Sciatic nerve (tissue), 1 donor: ENCODE measurements around a stretch of chr4.

- PRO-cap: no peak
These were observed 35.5 kb downstream of the TBC1D9 start for GRCh38 chr4:140720505-140721354.

DNA sequence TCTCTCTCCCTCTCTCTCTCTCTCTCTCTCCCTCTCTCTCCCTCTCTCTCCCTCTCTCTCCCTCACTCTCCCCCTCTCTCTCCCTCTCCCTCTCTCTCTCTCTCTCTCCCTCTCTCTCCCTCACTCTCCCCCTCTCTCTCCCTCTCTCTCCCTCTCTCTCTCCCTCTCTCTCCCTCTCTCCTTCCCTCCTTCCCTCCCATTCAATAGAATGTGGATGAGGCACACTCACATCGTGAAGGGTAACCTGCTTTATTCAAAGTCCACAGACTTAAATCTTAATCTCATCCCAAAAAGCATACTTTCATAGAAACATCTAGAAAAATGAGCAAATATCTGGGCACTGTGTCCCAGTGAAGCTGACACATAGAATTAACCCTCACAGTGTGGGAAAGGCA is 54.8 kb upstream of the TBC1D9 start:
- PRO-cap: unidirectional peak, minus-strand start at position 113 of the sequence

- PRO-cap: no peak
These were observed 185.8 kb downstream of the RNF150 start for GRCh38 chr4:140947484-140947826.

DNA sequence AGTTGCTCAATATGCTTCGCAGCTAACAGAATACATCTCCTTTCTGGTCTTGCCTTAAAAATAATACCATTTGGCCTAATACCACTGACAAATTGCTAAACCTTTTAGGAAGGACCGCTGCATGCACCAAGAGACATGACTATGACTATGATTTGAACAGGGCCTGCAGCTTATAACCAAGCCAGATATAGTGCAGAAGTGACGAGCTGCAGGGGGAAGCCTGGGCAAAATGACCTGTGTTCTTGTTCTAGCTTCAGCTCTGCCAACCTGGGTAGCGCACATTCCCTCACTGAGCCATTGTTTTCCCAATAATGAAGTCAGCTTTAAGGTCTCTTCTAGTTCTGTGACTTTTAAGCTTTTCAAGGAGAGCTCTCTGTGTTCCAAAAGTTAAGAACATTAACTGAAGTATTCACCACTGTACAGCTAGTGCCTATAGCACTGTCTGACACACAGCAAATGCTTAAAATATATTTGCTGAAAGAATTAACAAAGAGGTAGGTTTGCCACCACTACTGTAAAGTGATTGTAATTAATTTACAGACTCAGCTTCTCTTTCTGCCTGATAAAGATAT is 130.7 kb downstream of the RNF150 start:
- PRO-cap: no peak

DNA sequence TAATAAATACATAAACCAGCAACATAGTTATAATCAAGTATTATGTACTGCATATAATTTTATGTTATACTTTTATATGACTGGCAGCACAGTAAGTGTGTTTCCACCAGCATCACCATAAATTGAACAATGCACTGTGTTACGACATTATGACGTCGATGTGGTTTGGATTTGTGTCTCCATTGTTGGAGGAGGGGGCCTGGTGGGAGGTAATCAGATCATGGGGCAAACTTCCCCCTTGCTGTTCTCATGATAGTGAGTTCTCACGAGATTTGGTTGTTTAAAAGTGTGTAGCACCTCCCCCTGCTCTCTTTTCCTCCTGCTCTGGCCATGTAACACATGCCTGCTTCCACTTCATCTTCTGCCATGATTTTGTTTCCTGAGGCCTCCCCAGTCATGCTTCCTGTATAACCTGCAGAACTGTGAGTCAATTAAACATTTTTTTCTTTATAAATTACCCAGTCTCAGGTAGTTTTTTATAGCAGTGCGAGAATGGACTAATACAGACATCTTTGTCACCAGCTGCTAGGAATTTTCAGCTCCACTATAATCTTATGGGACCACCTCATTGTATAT is 21.6 kb downstream of the IL15 start:
- PRO-cap: no peak

DNA sequence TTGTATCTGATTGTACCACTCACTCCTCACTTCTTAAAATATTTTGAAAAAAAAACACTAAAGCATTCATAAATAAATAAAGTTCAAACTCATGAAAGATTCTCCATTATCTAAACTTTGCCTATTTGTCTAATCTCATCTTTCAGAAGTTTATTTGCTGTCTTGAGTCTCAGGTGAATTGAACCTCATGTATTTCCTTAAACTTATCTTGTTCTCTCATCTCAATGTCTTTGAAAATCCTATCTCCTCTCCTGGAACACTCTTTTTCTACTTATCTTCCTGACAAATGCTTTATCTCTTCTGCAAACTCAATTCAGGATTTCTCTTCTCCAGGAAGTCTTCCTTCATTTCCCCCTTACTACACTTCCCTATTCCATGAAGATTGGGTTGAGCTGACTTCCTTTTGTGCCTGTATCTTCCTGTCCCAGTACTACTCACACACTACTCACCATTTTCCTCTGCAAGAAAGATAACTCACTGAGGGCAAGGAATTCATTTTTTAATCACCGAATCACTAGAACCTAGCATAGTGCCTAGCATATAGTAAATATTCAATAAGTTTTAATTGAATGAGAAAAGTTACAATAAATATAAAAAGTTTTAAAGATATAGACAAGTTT is 489.0 kb downstream of the IL15 start:
- PRO-cap: no peak

- PRO-cap: no peak
These were observed 562.1 kb downstream of the IL15 start for GRCh38 chr4:142198516-142198888.

DNA sequence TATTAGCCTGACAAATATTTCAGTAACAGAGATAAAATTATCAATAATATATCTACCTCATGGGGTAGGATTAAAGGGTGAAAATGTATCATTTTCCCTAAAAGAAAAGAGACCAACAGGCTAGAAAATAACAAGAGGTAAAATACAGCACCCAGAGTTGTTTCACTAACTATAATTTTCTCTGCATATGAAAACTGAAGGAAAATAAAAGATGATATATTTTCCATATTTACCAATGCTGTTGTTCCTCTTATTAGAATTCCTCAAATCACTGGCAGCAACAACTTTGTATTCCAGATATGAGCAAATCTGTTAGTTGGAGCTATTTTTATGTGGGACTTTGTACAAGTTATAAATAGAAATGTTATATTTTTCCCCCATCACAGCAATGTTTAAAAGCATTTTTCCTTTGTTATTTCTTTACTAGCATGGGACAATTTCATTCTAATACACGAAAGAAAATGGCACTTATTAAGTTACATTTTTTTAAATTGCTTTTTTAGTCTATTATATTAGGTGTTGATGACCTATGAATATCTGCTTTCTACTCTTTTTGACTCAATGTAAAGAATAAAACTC is 540.4 kb downstream of the INPP4B start:
- PRO-cap: unidirectional peak, minus-strand start at position 301 of the sequence

GRCh38 chr4:142912786-142913348 is 66.8 kb upstream of the INPP4B start:
- PRO-cap: no peak

DNA sequence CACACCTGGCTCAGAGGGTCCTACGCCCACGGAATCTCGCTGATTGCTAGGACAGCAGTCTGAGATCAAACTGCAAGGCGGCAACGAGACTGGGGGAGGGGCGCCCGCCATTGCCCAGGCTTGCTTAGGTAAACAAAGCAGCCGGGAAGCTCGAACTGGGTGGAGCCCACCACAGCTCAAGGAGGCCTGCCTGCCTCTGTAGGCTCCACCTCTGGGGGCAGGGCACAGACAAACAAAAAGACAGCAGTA is 84.2 kb upstream of the USP38 start:
- PRO-cap: no peak

DNA sequence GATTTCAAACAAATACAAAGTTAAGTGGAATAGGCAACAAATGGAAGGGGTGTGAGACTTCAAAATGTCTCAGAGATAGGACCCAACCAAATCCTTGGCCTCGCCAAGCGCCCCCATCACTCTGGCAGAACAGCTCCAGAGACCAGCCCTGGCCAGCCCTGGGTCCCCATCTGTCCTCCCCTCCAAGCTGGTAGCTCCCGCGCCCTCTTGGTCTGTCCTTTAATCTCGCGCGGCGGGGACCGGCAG is 1.2 kb upstream of the GAB1 start:
- PRO-cap: unidirectional peak, plus-strand start at position 222 of the sequence

DNA sequence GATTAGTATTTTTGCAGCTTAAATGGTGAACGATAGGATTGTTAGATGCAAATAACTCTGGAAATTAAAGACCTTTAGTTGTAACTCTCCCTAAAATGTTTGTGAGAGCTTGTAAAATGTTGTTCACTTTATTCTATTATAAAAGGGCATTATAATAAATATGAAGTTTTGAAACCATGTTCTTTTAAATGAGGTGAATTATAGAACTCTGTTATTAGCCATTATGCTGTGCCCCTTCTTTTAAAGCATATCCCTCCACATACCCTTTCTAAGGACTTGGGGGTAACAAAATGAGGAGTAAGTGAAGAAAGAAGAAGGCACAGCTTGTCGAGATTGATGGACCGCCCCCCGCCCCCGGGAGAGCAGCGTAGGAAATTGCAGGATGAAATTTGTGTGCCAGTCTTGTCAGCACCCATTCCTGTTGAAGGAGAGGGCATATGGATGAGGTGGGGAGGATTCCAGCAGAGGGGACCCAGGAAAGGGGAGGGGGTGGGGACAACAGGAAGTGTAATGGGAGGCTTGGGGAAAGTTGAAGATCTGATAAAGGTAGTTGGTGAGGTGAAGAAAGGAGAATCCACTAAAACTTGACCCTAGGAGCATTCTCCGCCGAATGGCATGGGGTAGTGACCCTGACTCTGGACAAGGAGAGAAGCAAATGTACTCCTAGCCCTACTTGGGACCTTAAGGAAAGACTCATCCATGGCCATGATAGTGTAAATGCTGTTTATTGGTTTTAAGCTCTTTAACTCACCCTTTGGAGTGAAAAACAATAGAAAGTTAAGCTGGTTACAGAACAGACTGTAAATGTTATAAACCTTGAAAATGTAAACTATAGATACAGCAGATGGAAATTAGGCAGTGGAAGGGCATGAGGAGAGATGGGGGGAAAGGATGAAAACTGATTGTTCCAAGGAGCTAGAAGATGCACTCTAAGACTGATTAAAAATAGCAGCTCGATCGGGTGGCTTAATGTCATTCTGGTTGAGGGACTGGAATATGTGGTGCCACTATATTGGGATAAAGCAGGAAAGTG is 59.2 kb downstream of the GAB1 start:
- PRO-cap: no peak

GRCh38 chr4:143415350-143415985 is 78.8 kb downstream of the GAB1 start:
- PRO-cap: no peak

DNA sequence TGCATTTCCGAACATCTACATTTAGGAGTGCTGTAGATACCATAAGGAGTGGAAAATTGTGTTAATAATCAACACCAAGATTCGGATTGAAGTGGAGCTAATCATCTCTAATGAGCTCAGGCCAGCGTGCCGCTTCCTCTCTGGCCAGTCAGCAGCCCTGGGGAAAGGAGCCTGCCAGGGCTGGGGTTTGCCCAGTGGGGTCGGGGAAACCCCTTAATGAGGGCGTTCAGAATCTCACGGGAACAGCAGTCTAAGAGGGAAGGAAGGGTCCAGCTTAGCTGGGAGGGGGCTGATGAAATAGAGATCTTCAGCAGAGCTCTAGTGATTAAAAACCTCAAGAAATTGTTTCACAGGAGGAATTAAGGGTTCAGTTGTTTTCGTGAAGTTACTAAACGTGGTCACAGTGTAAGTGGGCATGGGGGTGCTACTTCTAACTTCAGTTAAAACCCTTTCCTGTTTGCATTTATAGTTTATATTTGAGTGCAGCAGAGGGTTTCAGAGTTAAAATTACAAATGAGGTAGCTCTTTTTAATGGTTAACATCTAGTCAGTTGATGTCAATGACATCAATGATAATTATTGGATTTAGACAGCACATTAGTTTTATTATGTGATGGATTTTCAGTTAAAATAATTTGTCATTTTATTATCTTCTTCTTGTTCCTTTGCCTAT is 81.4 kb downstream of the GAB1 start:
- PRO-cap: no peak

- PRO-cap: no peak
These were observed 41.3 kb downstream of the SMARCA5 start for GRCh38 chr4:143554746-143555217.

- PRO-cap: no peak
These were observed 76.3 kb downstream of the GYPE start for GRCh38 chr4:143828936-143829554.

DNA sequence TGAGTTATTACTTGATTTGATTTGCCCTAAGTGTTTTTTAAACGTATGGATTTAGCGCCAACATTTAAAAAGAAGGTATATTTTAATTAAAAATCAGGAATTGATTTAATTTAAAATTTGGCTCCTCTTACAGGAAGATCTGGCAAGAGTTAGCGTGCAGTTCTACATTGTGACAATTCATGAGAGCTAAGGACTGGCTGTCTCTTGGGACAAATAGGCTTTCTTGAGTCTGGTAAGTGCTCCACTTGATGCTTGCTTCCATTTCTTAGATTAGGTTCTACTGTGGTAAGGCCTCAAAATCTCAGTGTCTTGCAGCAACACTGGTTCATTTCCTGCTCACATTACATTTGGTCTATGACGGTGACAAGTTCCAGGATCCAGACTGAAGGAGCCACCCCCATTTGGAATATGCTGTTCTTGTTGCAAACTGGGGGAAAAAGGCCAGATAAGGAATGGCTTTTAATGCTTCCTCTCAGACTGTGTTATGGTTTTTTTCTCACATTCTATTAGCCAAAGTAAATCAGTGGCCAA is 7.1 kb upstream of the GYPE start:
- PRO-cap: no peak

GRCh38 chr4:144339479-144339849 is 198.9 kb upstream of the GYPA start:
- PRO-cap: no peak

GRCh38 chr4:144644791-144645531 is 995 bp upstream of the HHIP start:
- PRO-cap: unidirectional peak, plus-strand start at chr4:144645386

DNA sequence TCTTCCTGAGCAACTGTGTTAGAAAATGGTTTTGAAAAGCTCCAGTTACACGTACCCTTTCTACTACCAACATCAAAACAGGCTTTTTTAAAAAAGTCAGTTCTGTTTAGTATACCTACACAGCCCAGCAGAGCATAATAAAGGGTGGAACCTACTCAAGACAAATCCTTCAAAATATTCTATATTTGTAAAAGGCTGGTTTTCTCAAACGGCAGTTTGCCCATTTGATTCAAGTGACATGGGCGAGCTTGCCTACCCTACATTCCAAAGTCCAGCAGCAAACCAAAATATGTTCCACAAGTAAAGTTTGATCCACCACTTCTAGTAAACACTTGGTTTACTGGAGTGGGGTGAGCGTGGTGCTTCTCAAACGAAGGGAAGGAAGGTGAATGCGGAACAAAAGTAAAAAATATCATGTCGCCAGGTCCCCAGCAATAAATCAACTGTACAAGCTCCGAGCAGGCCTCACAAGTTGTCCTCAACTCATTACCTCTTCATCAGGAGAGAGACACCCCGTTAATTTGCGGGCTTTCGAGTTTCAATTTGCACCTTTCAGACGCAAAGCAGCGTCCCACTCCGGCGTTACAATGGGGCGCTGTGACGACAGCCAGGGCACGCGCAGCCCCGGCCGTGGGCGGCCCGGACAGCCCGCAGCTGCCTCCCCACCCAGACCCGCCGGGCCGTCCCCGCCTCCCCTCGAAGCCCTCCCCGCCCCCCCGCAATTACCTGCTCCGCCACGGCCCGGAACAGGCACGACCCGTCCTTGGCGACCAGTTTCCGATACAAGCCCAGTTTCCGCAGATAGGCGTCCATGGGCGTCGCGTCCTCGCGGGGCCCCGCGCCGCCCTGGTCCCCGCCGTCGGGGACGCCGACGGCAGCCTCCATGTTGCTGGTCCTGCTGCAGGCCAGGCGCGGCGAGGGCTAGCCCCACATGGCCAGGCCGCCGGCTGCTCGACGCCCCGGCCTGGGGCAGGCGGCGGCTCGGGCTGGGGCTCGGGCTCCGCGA is 997 bp downstream of the OTUD4 start:
- PRO-cap: bidirectional peak, plus-strand start at position 331 of the sequence, minus-strand start at position 284 of the sequence; bidirectional peak, plus-strand start at position 669 of the sequence, minus-strand start at position 589 of the sequence